ENCODE results near the gene PTRHD1.

- RRBS = 76% methylated on average over 3 of the region's 8 CpGs
CAGE:
- cytosol, long polyA plus RNA = no peak
- long polyA plus RNA = no peak
- nucleus, long polyA plus RNA = no peak
These were observed 68.3 kb downstream of the KLHL29 start for GRCh38 chr2:23453219-23453651.

DNA sequence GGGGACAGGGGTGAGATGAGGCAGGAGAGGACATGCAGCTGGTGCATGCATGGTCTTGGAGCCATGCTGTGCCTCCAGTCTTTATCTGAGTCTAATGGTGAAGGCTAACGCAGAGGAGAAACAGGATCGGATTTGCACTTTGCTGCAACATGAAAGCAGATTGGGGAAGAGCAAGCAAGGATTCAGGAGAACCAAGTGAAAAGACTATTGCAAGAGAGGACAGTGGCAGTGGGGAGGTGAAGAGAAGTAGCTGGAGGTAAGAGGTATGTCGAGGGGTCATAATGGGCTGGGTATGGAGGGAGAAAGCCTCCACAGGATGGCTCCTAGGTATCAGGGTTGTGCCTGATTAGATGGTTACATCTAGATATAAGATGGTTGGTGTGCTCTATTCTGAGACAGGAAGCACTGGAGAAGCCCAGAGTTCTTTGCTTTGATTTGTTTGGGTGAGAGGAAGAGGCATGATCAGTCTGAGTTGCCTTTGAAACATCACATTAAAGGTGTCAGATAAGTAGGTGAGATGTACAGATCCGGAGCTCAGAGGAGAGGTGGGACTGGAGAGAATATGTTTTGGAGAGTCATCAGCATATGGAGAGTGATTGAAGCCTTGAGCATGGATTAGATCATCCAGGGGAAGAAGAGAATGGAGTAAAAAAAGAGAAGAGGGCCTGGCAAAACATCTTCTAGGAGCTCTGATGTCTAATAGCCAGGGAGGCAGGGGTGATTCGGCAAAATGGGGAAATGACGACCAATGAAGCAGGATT is 74.0 kb downstream of the KLHL29 start:
- RRBS = no CpG with 5 or more reads among the region's 6 CpGs
CAGE:
- cytosol, long polyA plus RNA = no peak
- long polyA plus RNA = no peak
- nucleus, long polyA plus RNA = no peak

DNA sequence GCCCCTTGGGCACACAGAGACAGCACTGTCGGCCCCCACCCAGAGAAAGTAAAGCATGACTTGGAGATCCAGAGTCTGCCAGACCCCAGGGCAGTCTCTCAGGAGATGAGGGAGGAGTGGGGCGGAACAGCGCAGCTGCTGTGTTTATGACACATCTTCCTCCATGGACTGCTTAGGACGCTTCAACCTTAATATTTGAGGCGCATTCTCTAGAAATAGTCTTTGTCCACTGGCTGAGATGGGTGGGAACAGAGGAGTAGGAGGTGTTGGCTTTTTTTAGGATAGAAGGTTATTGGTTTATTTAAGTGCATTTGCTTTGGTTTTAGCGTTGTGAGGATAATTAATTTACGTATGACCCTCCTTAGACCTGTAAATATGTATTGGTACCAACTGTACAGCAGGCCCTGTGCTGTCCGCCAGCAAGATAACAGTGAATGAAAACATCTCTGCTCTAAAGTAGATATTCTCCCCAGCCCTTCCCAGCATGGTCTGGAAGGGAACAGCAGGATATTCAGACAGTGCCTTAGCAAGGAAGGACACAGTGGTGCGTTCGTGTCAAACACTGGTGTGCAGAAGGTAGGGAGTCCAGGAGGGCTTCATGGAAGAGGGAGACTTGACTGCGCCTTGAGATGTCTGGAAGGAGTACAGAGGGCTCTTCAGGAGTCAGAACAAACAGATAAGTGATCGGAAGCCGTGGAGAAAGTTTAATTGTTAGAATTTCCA is 114.8 kb downstream of the KLHL29 start:
- RRBS = no CpG with 5 or more reads among the region's 13 CpGs
CAGE:
- cytosol, long polyA plus RNA = no peak
- long polyA plus RNA = no peak
- nucleus, long polyA plus RNA = no peak

GRCh38 chr2:23595136-23595666 is 210.2 kb downstream of the KLHL29 start:
- RRBS = no CpG with 5 or more reads among the region's 6 CpGs
CAGE:
- cytosol, long polyA plus RNA = no peak
- long polyA plus RNA = no peak
- nucleus, long polyA plus RNA = no peak

GRCh38 chr2:23757505-23758382 is 169.2 kb downstream of the ATAD2B start:
- RRBS = no CpG with 5 or more reads among the region's 6 CpGs
CAGE:
- cytosol, long polyA plus RNA = no peak
- long polyA plus RNA = no peak
- nucleus, long polyA plus RNA = no peak

GRCh38 chr2:23771484-23772178 is 155.3 kb downstream of the ATAD2B start:
- RRBS = no CpG with 5 or more reads among the region's 2 CpGs
CAGE:
- cytosol, long polyA plus RNA = no peak
- long polyA plus RNA = no peak
- nucleus, long polyA plus RNA = no peak

GRCh38 chr2:23926319-23926670 is 628 bp downstream of the ATAD2B start:
- RRBS = 2% methylated on average over 15 of the region's 31 CpGs
CAGE:
- cytosol, long polyA plus RNA = no peak
- long polyA plus RNA = no peak
- nucleus, long polyA plus RNA = no peak

DNA sequence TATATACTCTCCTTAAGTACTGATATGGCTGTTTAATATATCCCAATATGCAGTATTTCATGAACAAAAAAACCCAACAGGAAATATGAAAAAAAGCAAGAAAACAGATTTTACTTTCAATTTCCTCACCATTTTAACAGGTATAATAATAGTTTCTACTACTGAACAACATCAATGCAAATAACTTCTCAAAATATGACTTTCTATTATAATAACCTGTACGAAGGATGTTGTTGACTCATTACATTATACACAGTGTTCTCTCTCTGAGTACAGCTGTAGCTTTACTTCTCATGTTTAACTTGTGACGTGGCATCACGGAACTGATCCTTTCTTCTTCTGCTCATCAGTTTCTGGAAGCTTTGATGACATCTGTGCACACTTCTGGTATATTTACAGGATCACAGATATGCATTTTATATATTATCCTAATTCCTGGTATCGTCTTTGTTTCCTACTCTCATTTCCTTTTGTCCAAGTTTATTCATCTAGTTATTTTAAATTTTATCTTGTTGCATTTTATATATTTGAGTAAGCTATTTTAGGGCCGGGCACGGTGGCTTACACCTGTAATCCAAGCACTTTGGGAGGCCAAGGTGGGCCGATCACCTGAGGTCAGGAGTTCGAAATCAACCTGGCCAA is 40.1 kb downstream of the FAM228A start:
- RRBS = no CpG with 5 or more reads among the region's 8 CpGs
CAGE:
- cytosol, long polyA plus RNA = no peak
- long polyA plus RNA = no peak
- nucleus, long polyA plus RNA = no peak

DNA sequence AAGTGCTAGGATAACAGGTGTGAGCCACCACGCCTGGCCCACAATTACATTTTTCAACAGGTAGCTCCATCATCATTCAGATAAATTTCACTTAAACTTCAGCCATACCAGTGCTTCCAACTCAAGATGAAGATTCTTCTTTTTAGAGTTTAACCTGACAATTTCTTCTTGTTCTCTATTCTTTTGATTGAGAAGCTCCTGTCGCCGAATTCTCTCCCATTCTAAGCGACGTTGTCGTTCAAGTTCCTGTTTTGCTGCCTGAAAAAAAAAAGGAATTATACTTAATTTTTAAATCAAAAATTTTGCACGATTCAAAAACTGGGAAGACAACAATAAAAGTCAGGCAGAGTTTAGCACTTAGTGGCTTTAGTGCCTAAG is 61.8 kb downstream of the ITSN2 start:
- RRBS = no CpG with 5 or more reads among the region's 7 CpGs
CAGE:
- cytosol, long polyA plus RNA = no peak
- long polyA plus RNA = no peak
- nucleus, long polyA plus RNA = no peak

DNA sequence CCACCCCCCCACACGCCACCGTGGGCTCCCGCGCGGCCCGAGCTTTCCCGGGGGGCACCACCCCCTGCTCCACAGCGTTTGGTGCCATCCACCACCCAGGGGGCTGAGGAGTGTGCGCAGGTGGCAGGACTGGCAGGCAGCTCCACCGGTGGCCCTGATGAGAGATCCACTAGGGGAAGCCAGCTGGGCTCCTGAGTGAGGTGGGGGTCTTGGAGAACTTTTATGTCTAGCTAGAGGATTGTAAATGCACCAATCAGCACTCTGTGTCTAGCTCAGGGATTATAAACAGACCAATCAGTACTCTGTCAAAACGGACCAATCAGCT is 42.9 kb upstream of the ITSN2 start:
- RRBS = 84% methylated on average over 4 of the region's 11 CpGs
CAGE:
- cytosol, long polyA plus RNA = no peak
- long polyA plus RNA = no peak
- nucleus, long polyA plus RNA = no peak

- RRBS = no CpG with 5 or more reads among the region's 7 CpGs
CAGE:
- cytosol, long polyA plus RNA = no peak
- long polyA plus RNA = no peak
- nucleus, long polyA plus RNA = no peak
These were observed 55.2 kb upstream of the NCOA1 start for GRCh38 chr2:24435858-24436346.

DNA sequence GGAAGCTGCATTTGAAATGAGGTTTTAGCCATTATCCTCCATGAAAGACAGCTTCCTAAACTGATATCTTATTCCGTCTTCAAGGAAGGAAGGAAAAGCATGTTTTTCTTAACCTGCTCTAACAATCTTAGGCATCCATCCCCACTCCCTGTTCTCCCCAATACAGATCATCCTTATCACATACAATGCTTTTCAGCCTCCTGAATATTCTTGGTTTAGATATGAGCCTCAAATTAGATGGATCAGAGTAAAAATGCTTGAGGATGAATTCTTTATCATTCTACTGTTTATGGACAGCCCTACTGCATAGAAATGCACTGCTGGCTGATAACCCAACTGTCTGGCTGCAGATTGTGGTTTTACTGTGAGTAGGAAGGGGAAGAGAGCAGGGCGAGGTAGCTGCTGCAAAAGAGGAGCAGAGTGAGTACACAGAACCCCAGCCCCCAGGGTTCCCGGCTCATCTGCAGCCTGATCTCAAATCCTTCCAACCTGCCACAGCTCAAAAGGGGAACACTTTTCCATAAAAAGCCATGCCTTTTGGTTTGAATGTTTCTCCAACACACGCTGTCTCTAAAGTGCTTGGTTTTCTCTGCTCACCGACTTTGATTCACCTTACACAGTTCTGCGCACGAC is 29.4 kb upstream of the NCOA1 start:
- RRBS = no CpG with 5 or more reads among the region's 7 CpGs
CAGE:
- cytosol, long polyA plus RNA = no peak
- long polyA plus RNA = no peak
- nucleus, long polyA plus RNA = no peak

GRCh38 chr2:24491805-24492205 is 751 bp downstream of the NCOA1 start:
- RRBS = 2% methylated on average over 41 of the region's 56 CpGs
CAGE:
- cytosol, long polyA plus RNA = no peak
- long polyA plus RNA = no peak
- nucleus, long polyA plus RNA = no peak

DNA sequence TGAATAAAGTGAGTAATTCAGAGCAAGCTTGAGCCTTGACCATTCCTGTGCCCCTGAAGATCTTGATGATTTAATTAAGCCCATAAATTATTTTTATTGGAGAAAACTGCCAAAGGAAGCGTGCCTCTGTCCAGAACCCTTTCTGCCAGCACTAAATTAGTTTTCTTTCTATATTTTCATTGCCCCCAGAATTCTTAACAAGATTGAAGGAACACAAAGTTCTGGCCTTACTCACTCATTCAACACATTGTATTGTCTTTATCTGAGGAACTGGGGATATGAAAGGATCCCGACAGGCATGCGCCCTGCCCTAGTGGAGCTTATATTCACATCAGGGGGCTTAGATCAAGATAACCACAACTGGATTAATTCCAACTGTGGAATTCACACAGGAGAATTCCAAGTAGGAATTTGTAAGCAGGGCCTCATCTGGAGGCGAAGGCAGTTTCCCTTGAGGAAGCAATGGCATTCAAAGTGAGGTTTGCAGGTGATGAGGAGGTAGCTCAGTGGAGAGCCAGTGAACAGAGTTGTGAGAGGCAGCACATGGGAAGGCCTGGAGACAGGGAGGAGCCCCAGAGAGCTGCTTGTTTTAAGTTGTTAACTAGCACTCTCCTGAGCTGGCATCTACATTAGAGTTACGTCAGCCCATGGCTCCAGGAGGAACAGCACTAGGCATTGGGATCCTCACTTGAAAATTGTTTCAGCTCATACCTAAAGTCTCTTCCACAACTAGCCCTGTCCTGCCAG is 21.1 kb downstream of the PTRHD1 start:
- RRBS = no CpG with 5 or more reads among the region's 5 CpGs
CAGE:
- cytosol, long polyA plus RNA = no peak
- long polyA plus RNA = no peak
- nucleus, long polyA plus RNA = no peak

GRCh38 chr2:24792621-24793791 is at the start of gene PTRHD1:
Gene PTRHD1, minus strand, starts transcription at chr2:24793391.
- RRBS = 2% methylated on average over 29 of the region's 80 CpGs
CAGE:
- cytosol, long polyA plus RNA = start-site peak on the minus strand at chr2:24793340-24793380, 155 and 532 reads in 2 replicates
- long polyA plus RNA = start-site peak on the minus strand at chr2:24793341-24793370, 152 and 356 reads in 2 replicates
- nucleus, long polyA plus RNA = start-site peak on the minus strand at chr2:24793340-24793359, 36 and 17 reads in 2 replicates

DNA sequence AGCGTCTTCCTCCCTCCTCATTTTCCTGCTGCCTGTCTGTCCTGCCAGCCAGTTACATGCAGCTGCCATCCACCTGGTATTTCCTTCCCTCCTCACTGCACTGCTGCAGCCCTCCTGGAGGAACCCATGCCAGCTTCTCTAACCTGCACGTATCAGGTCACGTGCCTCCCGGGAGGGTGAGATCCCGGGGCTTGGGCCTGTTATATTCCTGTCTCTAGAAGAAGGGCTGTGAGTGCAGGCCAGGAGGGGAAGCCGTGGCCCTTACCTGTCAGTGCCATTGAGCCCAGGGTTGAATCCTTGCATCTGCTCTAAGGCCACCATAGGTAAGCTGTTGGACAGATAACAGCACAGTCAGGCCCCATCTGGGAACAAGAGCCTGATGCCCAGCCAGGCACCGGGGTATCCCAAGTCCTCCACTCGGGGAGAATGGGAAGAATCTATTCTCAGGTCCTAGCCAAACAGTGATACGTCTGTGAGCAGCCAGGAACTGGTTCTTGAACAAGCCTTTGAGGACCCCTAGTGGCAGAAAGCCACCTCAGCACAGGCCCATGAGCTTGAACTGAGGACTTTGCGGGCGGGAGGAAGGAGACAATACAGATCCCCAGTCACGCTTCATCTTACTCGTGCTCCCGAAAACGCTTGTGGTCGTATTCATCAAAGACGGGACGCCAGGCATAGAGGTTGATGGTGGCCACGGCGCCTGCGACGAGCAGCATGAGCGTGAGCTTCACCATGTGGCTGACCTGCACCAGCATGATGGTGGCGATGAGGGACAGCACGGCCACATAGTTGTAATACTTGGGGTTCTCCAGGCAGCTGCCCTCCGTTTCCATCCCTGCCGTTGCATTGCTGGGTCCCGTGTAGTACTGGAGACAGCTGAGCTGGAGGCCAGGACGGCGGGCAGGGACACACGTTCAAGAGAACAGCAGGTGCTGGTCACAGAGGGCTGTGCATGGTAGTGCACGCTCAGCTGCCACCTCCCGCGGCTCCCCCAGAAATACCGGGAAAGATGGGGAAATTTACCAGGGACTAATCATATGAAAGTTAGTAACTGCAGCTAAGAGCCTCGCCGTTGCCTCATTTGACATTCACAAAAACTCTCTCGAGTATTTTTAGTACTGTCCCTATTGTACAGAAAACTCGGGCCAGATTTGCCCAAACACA is 34.4 kb downstream of the CENPO start:
- RRBS = no CpG with 5 or more reads among the region's 39 CpGs
CAGE:
- cytosol, long polyA plus RNA = no peak
- long polyA plus RNA = no peak
- nucleus, long polyA plus RNA = no peak

DNA sequence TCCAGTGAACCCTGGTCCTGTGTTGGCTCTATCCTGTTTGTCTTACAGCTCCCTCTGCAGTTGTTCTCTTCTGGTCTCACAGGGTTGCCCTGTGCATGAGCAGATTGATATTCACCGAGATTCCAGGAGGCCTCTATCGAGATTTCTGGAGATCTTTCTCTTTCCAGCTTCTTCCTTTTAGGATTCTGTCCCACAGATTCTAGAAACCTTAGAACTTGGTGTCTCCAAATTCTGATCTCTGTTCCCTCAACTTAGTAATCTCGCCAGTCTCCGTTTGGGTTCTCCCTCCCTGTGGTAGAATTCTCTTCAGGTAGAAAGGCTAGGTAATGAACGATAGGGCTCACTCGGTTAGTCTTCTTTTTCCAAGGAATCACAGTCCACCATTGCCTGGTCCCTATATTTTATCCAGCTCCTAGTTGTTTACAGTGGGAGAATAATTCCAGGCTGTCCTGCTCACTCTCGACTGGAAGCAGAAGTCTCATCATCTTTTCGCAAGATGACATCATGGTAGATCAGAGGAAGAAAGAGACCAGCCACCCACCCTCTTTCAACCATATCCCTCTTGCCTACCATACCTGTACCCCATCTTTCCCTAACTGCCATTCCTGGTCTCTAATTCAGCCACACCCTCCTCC is 23.3 kb downstream of the ADCY3 start:
- RRBS = no CpG with 5 or more reads among the region's 8 CpGs
CAGE:
- cytosol, long polyA plus RNA = no peak
- long polyA plus RNA = no peak
- nucleus, long polyA plus RNA = no peak

DNA sequence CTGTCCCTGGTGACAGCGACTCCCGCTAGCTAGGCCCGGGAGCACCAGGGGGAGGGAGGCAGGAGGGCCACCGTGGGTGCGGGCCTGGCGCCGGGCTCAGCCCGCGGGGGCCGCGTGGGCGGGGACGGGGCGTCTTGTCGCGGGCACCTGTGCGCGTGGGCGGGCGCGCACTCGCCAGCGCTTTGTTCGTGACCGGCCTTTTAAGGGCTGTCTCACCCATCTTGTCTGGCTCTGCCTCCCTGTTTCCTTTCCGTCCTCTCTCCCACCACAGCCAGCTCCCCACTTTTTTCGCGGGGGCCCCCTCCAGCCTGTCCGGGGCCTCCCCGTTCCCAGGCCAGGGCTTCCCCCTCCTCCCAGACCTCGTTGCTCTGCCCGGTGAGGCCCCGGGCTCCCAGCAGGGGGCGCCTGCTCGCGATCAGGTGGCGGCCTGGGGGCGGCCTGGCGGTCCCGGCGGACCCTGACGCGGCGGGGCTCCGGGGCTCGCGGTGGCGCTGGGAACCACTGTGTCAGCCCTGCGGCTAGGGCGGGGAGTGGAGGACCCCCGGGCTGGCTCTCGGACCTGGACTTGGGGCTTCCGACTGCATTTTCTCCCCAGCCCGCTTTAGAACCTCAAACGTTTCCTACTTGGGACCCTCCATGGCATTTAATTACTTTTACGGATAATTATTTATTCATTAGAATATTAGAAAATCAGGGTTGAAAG is 64.6 kb downstream of the DNMT3A start:
- RRBS = 57% methylated on average over 39 of the region's 56 CpGs
CAGE:
- cytosol, long polyA plus RNA = no peak
- long polyA plus RNA = no peak
- nucleus, long polyA plus RNA = no peak

DNA sequence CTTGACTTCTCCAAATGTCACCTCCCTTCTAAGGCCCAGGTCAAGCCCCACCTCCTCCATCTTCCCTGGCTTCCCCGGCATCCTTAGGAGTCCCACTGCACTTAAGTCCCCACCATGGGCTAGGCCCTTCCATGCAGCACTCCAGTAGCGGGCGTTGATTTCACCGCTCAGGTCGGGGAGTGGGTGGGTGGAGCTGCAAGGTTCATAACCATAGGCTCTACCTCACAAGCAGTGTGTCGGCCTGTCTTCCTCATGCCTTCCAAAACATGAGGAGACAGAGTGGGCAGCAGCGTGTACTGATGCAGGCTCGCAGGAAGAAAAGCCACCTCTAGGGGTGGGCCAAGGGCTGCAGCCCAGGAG is 47.6 kb downstream of the DNMT3A start:
- RRBS = no CpG with 5 or more reads among the region's 8 CpGs
CAGE:
- cytosol, long polyA plus RNA = no peak
- long polyA plus RNA = no peak
- nucleus, long polyA plus RNA = no peak

DNA sequence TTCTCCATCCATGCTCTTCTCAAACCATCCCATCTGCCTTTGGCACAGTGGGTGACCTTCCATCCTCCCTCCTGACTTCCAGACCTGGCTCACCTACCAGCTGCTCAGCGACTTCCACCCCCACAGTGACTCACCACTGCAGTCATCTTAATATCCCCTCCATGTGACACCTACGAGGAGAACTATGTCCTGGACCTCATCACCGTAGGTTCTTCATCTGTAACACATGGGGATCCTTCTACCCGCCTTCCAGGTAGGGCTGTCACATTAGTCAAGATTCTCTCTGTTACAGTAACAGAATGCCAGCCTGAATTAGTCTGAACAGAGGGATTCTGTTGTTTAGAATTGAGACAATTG is 5.8 kb upstream of the DNMT3A start:
- RRBS = no CpG with 5 or more reads among the region's 4 CpGs
CAGE:
- cytosol, long polyA plus RNA = no peak
- long polyA plus RNA = no peak
- nucleus, long polyA plus RNA = no peak

Measured in IMR-90 (cell line).